Left ventricle myocardium (tissue), 1 donor: ENCODE results near the gene ELF2.

GRCh38 chr4:139175491-139175927, 1.5 kb downstream of the ELF2 start:
- PRO-cap = no peak

DNA sequence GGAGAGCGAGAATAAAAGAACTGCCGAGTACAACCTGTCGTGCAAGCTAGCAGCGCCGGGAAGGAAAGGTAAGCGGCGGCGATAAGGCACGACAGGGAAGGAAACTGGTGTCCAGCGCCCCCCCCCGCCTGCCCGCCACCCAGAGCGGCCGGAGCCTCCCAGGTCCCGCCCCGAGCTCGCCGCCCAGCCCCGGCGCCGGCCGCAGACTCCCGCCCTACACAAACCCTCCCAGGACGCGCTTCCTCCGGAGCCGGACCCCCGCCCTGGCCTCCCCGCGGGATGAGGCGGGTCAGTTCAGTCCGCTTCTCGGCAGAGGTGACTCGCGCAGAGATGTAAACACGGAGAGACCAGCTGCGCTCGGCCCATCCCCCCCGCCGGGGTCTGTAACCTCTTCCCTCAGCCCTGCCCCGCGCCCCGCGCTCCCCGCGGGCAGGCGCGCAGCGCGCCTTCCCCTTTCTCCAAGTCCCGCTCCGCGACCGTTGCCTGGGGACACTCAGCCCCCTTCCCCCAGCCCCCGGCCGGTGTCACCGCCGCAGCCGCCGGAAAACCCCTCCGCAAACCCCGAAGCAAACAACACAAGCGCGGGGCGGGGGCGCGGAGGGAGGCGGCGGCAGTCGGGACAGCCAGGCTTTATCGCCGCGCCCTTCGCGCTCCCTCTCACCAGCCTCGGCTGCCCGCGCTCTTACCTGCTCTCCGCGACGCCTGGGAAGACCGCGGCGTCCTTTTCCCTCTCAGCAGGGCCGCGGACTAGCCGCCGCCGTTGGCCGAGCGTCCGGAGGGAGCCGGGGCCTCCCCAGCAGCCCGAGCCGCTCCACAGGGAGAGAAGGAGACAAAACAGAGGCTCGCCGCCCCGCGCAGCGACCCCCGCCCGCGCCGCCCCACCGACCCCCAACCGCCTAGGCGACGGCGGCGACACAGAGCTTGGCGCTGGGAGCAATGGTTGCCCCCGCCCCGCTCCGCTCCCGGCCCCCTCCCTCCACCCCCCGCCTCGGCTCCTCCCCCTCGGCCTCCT, at the start of gene ELF2:
Gene ELF2, minus strand, starts transcription at position 938 of the 1,012 bp plus-strand sequence.
- PRO-cap = bidirectional peak, plus-strand start at position 292 of the sequence, minus-strand start at position 106 of the sequence; unidirectional peak, plus-strand start at position 660 of the sequence; bidirectional peak, plus-strand start outside the sequence, minus-strand start at position 938 of the sequence

DNA sequence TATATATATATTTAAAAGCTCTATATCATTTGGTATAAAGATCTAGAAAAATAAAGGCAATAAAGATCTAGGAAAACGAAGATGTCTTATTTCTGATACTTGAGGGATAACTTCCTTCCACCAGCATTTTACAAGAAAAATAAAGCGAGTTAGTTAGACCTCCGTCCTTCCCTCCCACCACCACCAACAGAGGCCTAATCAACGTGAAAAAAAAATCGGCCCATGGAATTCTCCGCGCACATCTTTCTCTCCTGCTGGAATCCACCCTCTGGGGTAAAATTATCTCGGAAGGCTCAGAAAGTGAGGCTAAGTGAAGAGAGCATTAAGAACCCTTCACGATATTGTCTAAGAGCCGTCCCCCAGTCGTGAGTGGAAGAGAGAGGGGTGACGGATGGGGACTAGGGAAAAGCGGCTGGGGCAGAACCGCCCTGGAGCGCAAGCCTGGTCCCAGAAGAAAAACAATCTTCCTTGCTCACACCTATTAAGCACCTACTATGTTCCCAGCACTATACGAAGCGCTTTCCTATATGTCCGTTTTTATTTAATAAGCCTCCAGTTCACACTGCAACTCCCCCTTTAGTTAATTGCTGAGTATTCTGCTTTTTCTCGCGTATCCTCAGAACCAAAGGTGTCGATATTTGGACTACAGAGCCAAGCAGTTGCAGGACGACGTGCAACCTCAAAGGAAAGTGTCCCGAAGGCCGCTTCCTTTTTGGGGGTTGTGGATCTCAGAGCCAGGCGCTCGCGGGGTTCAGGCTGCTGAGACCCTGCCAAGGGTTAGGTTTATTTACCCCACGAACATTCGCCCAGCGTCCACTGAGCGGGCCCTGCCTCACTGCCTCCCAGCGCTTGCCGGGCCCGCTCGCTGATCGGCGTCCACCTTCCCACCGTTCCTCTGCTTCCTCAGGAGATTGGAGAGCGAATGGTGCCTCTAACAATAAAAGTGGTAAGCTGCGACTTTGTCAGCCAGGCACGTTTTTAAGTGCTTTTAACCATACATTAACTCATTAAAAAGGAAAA, 956 bp downstream of the MGARP start:
- PRO-cap = no peak

DNA sequence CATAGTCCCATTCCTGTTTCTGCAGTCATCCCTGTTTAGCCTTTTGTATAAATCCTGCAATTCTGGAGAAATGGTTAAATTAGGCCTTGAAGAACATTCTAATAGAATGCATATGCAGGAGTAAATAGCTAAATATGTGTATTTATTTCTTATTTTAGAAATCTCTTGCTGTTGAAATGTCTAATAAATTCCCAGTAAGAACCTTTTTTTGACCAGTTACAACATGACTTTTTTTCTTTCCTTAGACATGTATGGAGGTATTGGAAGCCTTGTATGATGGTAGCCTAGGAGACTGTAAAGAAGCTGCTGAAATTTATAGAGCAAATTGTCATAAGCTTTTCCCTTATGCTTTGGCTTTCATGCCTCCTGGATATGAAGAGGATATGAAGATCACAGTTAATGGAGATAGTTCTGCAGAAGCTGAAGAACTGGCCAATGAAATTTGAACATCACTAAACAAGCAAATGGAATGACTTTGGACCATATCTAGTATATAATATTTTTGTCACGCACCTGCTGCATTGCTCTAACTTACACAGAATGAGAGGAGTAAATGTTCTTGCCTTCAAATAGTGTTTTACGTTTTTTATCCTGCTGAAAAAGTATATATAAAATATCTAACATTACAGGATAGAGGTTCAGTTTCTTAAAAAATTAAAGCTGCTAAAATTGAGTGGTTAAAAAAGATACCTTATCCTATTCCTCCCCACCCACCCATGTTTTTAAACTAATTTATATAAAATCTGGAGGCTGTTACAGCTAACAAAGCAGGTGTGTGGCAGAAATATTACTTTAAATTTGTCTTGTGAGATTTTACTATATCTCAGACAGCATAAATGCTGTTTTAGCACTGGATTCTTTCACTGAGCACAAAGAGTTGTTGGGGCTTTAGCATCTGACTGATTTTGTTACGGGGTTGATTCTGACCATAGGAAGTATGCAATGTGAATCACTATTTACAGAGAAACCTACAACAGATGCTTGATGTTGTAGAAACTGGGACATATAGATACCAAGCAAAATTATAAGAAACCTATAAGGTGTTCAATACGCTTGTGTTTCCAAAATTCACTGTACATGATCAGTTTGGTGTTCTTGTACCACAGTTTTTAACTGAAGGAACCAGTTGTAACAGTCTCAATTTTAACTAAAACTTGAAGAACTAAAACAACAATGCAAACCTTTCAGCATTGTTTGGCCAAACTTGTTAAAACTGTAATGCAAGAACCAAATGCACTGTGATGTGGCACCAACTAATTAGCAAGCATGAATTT, 65.8 kb upstream of the RAB33B start:
- PRO-cap = no peak

- PRO-cap = no peak
These were observed 44.3 kb upstream of the RAB33B start for GRCh38 chr4:139409473-139410159.

GRCh38 chr4:139410237-139410877, 43.6 kb upstream of the RAB33B start:
- PRO-cap = no peak

- PRO-cap = no peak
These were observed 319 bp downstream of the RAB33B start for GRCh38 chr4:139454254-139454625.

DNA sequence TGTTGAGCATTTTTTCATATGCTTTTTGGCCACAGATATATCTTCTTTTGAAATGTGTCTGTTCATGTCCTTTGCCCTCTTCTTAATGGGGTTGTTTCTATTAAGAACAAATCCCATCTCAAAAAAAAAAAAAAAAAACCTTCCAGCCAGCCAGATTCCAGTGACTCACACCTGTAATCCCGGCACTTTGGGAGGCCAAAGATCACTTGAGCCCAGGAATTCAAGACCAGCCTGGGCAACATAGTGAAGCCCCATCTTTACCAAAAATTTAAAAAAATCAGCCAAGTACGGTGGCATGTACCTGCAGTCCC, 5.0 kb downstream of the RAB33B start:
- PRO-cap = no peak

DNA sequence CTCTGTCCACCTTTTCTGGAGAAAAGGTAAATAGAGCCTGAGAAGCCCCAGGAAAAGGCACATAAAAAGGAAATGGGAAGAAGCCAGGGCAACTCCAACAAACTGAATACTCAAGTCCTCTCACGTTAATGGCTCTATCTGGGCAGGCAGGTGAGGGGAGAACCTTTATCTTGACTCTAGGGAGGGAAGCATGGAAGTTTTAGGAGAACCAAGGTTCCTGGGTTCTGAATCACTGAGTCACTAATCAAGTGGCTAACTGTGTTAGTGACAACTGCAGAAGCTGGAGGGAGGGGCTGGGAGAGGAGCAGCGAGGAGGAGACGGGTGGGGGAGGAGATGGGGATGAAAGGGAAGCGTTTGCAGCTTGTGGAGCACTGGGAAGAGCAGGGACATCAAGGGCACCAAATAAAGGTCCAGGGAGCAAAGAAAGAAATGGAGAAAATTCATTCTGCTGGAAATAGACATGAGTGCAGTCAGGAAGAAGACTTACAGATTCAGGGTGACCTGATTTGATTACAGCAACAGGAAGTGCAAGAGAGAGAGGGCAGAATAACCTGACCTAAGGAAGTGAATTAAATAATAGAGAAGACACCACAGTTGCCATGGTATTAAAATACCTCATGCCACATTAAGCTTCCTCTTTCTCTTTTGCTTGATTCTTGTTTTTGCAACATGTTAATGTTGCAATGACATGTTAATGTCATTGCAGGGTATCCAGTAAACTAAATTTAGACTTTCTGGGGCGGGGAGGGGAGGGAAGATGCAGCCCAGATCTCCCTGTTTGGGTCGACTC, 4.5 kb upstream of the SETD7 start:
- PRO-cap = no peak

GRCh38 chr4:139568409-139569225, 12.6 kb upstream of the SETD7 start:
- PRO-cap = no peak

GRCh38 chr4:139606602-139607096, 50.6 kb upstream of the SETD7 start:
- PRO-cap = unidirectional peak, minus-strand start at chr4:139606699

- PRO-cap = no peak
These were observed 196.8 kb downstream of the MGST2 start for GRCh38 chr4:139862379-139862912.

DNA sequence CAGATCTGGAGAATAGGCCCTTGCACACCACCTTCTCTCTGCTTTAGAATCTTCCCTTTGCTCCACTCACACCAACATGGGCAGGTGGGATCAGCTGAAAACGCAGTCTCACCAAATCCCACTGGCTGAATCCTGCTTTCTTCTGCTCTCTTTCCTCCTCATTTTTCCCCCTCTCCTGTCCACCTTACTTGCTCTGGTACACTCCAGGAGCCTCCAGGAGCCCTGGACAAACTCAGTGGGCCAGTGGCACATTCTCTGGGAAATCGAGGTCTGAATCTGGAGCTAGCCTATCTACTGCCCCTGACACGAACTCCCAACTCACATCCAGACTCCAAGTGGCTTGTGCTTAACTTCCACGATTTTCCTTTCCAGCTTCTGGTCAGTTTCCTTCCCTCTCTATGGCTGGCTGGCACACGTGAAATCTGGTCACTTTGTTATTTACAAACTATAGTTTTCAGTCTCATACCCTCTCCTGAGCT, 233.0 kb downstream of the MAML3 start:
- PRO-cap = no peak

DNA sequence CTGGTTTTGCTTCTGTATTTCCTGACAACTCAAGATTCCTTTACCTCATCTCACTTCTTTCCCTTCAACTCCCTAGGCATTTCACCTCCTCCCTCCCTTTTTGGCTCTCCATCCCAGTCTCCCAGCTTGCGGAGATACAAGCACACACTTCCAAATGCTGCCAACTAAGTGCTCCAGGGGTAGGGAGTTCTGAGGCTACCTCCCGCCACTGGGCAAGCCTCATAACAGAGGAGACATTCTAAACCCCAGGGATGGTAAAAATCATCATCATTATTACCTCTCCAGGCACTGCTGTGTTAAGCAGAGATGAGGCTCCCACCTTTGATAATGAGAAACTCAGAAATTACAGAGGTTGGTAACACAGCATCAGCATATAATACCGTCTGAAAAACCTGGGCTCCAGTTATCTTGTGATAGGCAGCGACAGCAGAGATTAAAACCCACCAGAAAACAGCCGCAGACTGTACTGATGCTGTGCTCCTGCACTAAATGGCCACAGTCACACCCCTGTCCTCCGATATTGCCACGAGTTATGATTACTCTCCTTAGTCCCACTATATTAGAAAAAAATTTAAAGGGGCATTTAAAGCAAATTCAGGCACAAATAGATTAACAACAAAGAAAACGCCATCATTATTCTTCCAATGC, 123.3 kb downstream of the MAML3 start:
- PRO-cap = no peak

GRCh38 chr4:140057791-140058267, 96.2 kb downstream of the MAML3 start:
- PRO-cap = no peak

DNA sequence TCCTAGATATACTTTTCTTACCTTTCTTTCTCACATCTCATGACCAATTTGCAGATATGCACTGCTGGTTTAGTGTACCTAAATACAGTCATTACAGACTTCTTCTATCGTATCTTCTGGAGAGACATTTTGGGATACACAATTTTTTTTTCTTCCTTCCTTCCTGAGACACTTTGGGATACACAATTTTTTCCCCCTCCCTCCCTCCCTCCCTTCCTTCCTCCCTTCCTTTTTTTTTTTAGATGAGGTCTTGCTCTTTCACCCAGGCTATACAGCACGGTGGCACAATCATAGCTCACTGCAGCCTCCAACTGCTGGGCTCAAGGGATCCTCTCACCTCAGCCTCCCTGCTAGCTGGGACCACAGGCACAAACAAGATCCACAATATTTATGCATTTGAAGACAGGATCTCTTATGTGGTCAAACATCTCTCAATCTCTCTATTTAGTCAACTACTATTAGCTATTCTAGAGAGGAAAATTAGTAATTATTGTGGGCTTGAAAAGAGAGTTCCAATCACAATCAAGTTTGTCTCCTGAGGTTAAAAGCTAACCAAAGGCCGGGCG, 34.5 kb downstream of the MAML3 start:
- PRO-cap = no peak

DNA sequence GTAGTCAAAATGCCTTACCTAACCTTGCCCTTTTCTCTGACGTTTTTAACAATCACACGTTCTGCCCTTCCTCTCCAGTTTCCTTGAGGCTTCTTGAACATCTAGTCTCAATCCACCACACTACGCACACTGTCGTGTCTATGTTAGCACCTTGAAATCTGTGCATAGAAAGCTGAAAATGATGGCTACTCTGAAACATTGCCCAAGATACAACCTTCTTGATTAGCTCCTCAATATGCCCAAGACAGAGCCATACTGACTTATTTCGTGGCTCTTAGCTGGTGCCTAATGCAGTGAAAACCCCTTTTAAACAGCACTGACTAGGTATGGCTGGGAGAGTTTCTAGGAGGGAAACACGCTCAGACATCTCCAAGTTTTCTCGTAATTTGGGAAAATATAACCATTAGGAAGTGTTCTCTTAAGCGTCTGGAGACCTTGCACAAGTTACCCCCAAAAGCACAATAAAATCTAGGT, 29.8 kb downstream of the MAML3 start:
- PRO-cap = no peak

- PRO-cap = no peak
These were observed 59.1 kb upstream of the MAML3 start for GRCh38 chr4:140212931-140213607.

GRCh38 chr4:140239214-140239836, 85.3 kb upstream of the MAML3 start:
- PRO-cap = no peak

DNA sequence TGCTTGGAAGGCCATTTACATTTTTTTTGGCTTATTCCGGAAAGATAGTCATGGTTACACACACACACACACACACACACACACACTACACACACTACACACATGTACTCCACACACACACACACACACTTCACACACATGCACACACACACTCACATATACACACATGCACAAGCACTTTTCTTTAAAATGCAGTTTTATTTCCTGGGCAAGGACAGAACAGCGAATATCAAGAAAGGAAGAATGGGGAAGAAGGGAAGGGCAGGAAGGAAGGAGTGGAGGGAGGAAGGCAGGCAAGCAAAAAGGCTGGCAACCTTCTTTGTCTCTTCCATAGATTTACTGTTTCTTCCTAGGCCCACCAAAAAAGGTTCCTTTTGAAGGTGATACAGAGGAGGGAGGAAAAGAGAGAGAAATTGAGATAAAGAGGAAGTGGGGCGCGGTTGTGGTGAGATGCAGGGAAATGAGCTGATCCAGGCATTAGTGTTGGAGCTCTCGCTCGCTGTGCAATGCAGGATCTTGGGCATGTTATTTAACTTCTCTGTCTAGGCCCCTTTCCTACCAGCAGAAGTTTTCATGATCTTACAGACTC, 88.7 kb upstream of the MAML3 start:
- PRO-cap = no peak